ENCODE measurements around the genes GLOD4 and NXN.

DNA sequence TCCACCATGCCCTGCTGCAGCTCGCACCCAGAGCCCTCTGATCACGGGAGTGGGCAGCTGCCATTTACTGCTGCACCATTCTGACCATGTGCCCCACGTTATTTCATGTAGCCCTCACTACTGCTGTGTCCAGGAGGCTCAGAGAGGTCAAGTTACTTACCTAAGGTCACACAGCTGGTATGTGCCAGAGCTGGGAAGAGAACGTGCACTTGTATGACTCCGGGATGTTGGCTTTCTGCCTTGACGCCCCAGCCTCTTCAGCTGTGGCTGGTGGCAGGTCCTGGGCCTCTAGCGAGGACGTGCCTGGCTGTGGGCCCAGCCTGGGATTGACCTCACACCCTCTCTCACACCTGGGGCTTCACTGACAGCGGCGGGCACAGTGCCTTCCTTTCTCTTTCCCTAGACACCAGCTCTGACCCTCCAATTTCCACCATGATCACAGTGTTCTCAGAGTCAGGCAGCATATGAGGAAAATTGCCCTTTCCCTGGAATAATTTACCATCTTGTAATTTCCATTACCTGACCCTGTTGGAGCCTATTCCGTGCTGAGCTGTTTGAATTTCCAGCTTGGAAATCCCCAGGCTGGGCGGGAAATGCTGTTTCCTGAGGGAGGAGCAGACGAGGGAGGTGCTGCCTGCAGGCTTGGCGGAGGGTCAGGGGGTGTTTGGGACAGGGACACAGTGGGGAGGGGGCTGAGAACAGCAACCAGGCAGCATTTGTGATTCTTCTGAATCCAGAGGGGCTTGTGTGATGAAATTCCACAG is 18.6 kb upstream of the DOC2B start:
- RRBS: no CpG with 5 or more reads among the region's 14 CpGs

GRCh38 chr17:205100-205555 is 23.7 kb upstream of the DOC2B start:
- RRBS: no CpG with 5 or more reads among the region's 12 CpGs

DNA sequence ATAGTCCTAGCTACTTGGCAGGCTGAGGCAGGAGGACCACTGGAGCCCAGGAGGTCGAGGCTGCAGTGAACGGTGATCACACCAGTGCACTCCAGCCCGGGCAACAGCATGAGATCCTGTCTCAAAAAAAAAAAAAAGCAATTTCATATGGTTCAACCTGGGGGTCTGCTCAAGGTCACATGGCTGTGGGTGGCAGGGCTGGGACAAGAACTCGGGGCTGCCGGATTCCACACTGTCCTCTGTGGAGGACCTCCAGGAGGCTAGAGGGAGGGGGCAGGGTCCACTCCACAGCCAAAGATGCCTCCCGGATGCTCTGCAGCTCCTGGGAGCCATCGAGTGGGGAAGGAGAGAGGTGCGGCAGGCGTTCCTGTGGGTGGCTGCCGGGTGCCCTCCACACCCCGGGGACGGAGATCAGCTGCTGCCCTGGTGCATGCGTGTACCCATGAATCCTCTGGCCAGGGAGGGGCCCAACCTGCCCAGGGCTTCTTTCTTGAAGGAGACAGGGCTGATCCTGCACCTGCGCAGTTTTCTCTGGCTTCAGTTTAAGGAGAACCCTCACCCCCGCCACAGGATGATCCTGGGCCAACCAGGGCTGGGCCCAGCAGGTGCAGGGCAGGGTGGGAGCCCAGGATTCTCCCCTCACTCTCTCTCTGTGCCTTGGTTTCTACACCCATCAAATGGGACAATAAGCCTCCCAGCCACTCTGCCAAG is 33.4 kb upstream of the DOC2B start:
- RRBS: 96% methylated on average over 6 of the region's 15 CpGs

DNA sequence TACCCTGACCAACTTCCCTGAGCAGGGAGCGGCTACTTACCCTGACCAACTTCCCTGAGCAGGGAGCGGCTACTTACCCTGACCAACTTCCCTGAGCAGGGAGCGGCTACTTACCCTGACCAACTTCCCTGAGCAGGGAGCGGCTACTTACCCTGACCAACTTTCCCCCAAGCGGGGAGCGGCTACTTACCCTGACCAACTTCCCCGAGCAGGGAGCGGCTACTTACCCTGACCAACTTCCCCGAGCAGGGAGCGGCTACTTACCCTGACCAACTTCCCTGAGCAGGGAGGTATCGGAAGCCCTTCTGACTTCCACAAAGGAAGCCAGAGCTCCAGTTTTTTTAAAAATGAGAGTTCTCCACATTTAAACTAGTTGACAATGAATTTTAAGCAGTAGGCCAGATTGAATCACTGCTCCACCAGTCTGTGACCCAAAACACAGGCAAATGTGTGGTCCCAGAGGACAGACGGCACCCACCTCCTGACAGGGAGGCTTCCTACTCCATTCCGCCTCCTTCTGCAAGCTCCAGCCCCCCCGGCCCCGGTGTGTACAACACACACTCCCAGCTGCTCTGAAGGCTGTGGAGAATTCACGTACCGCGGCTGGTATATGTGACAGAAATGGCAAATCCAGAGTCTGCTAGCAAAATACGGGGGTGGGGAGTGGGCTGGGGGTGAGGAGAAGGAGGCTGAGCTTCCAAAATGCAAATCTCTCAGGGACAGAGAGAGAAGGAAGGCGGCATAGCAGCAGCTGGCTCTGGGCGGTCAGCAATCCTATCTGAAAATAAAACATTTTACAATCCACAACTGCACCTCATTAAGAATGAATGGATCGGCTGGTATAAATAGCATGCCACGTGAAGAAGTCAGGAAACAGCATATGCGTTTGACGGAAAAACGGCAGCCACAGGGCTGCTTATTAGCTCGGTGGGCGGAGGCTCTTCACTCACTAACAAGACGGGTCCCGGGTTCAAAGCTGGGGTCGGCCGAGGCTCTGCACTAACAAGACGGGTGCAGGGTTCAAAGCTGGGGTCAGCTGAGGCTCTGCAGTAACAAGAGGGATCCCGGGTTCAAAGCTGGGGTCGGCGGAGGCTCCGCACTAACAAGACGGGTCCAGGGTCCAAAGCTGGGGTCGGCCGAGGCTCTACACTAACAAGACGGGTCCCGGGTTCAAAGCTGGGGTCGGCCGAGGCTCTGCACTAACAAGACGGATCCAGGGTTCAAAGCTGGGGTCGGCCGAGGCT is 53.1 kb upstream of the DOC2B start:
- RRBS: 100% methylated on average over 1 of the region's 47 CpGs

- RRBS: 96% methylated on average over 22 of the region's 41 CpGs
Measured at GRCh38 chr17:320910-321704, 31.5 kb downstream of the RPH3AL start.

- RRBS: 97% methylated on average over 3 of the region's 45 CpGs
Measured at GRCh38 chr17:335908-337013, 16.3 kb downstream of the RPH3AL start.

- RRBS: no CpG with 5 or more reads among the region's 7 CpGs
Measured at GRCh38 chr17:418350-418697, 8.2 kb downstream of the C17orf97 start.

GRCh38 chr17:549216-549942 is 139.3 kb downstream of the C17orf97 start:
- RRBS: no CpG with 5 or more reads among the region's 15 CpGs

DNA sequence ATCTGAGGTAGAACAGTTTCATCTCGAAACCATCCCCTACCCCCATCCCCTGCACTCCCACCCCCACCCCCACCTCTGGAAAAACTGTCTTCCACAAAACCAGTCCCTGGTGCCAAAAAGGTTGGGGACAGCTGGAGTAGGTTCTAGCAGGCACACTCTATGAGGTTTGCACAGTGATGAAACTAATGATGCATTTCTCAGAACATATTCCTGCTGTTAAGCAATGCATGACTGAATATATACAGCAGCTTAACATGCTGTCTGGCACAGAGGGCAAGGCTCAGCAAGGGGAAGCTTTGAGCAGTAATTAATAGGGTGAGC is 107.9 kb downstream of the VPS53 start:
- RRBS: no CpG with 5 or more reads among the region's 1 CpG

DNA sequence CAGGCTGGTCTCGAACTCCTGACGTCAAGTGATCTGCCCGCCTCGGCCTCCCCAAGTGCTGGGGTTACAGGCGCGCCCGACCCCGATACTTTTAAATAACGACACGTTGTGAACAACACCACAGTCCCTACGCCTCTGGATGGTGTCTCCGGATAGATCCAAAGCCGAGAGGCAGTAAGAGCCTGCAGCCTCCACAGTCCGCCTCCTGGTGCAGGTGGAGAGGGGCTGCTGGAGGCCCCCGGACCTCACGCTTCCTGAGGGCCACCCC is 737 bp upstream of the TLCD3A start:
- RRBS: 27% methylated on average over 3 of the region's 16 CpGs

DNA sequence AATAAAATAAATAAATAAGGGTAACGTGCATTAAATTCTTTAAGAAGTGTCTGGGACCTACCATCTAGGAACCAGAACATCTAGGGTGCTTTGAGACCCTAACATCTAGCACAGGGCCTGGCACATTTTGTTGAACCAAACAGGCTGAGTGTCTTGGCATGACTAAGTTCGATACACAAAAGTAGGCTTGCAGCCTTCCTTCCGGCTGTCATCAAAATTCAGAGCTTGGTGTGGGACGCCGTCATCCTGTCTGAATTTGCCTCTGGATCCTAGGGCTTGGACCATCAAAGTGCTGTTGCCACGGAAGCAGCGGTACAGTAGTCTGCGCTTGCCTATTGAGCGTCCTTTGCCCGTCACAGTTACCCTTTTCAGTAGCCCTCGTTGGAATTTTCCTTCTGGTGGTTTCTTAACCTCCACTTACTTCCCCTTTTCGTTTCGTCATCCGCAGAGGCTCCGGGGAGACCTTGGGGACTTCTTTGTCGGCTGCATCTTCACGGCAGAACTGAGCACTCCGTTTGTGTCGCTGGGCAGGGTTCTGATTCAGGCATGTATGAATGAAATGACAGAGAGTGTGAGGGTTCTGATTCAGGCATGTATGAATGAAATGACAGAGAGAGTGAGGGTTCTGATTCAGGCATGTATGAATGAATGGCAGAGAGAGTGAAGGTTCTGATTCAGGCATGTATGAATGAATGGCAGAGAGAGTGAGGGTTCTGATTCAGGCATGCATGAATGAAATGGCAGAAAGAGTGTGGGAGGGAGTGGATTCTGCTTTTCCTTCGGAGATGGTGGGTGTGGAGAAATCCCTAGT is 7.9 kb downstream of the TLCD3A start:
- RRBS: no CpG with 5 or more reads among the region's 20 CpGs

GRCh38 chr17:781860-782528 is at the start of gene GLOD4:
Gene GLOD4, minus strand, starts transcription at chr17:782280.
- RRBS: 4% methylated on average over 16 of the region's 72 CpGs

- RRBS: no CpG with 5 or more reads among the region's 12 CpGs
Measured at GRCh38 chr17:848321-848775, 66.2 kb downstream of the MRM3 start.

GRCh38 chr17:901278-901866 is 78.2 kb downstream of the NXN start:
- RRBS: no CpG with 5 or more reads among the region's 12 CpGs

GRCh38 chr17:978750-979142 is 830 bp downstream of the NXN start:
- RRBS: 5% methylated on average over 10 of the region's 42 CpGs

- RRBS: 11% methylated on average over 27 of the region's 150 CpGs
Measured at GRCh38 chr17:979143-980540, at the start of gene NXN. Gene NXN, minus strand, starts transcription at chr17:979776.

DNA sequence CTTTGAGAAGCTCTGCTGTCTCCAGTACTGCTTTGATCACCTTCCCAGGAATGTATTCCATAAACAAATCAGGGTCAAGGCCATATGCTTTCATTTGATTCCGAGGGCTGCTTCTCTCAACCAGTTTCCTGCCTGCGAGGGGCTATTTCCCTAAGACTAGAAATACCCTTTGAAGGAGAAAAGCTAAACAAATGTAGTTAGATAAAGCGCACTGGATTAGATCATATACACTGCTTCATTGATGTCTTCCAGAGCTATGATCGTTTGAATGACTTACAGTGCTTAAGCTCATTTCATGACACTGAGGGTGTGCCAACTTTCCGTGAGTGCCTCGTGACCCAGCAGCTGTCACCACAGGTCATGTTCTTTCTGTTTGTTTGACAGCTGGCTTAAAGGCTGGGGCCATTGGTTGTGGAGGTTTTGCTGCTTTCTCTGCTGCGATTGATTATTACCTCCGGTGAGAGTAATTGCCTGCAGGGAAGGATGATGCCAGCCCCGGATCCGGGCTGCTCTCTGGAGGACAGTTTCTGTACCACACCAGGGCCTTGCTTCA is 3.8 kb downstream of the TIMM22 start:
- RRBS: no CpG with 5 or more reads among the region's 10 CpGs

- RRBS: 100% methylated on average over 6 of the region's 16 CpGs
Measured at GRCh38 chr17:1010629-1011069, 13.7 kb downstream of the TIMM22 start.

DNA sequence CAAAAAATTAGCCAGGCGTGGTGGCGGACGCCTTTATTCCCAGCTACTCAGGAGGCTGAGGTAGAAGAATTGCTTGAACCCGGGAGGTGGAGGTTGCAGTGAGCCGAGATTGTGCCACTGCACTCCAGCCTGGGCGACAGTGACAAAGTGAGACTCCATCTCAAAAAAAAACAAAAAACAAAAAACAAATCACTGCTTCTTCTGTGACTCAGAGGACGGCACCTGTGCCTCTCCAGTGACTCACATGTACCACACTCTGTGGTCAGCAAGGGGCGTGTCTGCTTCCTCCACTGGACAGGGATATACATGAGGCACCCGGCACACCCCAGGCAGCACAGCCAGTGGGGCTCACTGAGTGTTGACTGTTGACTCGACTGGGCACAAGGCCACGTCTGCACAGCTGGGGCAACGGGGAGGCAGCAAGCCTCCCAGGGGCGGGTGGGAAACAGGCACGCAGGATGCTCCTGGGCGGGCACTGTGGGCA is 63.9 kb downstream of the TIMM22 start:
- RRBS: no CpG with 5 or more reads among the region's 15 CpGs

- RRBS: 12% methylated on average over 13 of the region's 39 CpGs
Measured at GRCh38 chr17:1087105-1088283, 90.6 kb downstream of the TIMM22 start.

All from OVCAR3 (cell line).